Gallbladder (tissue), 1 donor: ENCODE measurements around the genes USP17L12 and USP17L22.

DNA sequence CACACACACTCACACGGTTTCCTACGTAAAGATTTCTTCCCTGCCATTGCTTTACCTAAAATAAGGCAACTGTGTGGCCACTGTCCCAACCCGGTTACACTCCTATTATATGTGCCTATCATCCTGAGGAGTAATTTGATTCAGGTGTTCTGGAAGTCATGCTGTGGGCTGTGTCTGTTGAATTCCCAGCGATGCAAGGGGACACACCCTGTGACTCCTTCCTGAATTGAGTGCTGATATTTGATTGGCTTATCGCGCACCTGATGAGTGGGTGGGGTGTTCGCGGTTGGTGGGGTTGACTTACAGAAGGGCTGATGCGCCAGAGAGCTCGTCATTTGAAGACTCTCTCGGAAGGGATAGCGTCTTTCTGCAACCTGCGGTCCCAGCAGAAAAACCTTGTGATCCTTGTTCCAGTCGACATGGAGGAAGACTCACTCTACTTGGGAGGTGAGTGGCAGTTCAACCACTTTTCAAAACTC, at the start of gene USP17L12:
USP17L12 (plus strand) TSS at position 420 of the 479 bp plus-strand sequence.
- PRO-cap, result no peak

DNA sequence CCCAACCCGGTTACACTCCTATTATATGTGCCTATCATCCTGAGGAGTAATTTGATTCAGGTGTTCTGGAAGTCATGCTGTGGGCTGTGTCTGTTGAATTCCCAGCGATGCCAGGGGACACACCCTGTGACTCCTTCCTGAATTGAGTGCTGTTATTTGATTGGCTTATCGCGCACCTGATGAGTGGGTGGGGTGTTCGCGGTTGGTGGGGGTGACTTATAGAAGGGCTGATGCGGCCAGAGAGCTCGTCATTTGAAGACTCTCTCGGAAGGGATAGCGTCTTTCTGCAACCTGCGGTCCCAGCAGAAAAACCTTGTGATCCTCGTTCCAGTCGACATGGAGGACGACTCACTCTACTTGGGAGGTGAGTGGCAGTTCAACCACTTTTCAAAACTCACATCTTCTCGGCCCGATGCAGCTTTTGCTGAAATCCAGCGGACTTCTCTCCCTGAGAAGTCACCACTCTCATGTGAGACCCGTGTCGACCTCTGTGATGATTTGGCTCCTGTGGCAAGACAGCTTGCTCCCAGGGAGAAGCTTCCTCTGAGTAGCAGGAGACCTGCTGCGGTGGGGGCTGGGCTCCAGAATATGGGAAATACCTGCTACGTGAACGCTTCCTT, at the start of gene USP17L22:
USP17L22 (plus strand) TSS at position 337 of the 620 bp plus-strand sequence.
- PRO-cap, result no peak

DNA sequence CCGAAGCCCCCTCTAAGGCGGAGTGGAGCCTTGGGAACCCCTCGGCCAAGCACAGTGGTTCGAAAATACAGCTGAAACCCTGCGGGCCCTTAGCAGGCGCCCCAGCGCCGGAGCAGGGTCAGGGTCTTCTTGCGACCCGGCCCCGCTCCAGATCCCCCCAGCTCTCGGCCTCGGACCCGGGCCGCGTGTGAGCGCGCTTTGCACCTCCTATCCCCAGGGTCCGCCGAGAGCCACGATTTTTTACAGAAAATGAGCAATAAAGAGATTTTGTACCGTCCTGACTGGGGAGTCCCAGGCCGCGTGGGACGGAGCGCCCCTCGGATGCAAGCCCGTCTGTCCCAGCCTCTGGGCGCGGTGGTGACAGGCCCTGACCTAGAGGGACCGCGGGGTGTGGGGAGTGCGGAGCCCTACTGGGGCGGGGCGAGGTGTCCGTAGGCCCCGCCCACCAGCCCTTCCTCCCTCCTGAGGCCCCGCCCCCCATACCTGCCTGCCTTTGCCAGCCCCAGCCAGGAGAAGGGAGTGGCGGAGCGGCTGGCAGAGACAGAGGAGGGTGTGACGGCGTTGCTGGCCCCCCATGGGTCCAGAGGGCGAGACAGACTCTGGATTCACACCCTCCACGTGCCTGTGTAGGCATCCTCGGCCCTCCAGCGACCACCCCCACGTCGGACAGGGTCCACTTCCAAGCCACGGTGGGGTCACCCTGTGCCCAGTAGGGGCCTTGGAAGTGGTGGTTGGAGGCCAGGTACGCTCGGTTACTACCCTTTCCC, 54.2 kb downstream of the DEFB131A start:
- PRO-cap, result no peak

DNA sequence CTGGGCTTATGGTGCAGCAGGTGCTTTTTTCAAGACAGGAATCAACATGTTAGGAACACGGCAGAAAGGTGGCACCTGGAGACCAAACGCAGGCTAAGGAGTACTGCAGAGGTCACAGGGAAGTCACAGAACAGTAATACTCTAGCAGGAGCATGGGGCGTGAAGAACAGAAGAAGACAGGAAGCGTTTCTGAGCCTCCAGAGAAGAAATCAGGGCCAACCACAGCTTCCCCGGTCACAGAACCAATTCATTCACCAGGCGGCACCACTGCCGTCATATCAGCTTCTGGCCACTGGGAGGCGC, 78.1 kb upstream of the DRD5 start:
- PRO-cap, result no peak

GRCh38 chr4:9879967-9880393, 98.5 kb downstream of the DRD5 start:
- PRO-cap, result no peak

GRCh38 chr4:10028757-10029380, 7.6 kb upstream of the SLC2A9 start:
- PRO-cap, result no peak

- PRO-cap, result no peak
Observed at GRCh38 chr4:10057358-10057646, 36.0 kb upstream of the SLC2A9 start.

DNA sequence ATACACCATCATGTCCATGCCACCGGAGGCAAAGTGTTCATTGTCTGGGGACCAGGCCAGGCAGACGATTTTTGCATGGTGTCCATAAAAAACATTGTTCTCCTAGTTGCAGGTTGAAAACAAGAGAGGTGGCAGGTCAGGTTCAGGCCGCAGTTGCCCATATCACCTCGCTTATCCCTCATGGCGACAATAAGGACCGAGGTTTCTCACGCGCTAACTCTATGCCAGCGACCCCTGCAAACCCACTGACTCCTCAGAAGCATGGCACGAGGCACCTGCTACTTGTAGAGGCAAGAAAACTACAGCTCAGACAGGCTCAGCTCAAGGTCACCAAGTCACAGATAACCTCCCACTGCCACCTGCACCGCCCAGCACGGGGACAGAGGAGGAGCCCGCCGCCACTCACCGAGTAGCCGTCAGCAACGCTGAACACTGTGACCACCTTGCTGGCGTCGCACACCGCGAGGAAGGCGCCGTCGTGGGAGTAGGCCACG, 39.2 kb downstream of the WDR1 start:
- PRO-cap, result no peak

DNA sequence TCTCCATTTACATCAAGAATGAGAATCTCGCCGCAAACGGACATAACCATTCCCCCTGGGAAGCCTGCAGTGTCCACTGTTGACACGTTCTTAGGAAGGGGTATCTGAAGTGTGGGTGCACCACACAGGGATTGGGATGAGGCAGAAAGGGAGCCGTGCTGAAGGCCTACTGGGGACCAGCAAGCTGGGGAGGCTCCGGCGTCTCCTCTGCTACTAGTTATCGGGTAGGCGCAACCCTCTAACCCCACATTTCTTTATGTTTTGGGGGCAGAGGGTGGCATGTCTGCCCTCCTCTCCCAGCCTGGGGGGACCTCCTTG, 33.4 kb downstream of the WDR1 start:
- PRO-cap, result no peak

DNA sequence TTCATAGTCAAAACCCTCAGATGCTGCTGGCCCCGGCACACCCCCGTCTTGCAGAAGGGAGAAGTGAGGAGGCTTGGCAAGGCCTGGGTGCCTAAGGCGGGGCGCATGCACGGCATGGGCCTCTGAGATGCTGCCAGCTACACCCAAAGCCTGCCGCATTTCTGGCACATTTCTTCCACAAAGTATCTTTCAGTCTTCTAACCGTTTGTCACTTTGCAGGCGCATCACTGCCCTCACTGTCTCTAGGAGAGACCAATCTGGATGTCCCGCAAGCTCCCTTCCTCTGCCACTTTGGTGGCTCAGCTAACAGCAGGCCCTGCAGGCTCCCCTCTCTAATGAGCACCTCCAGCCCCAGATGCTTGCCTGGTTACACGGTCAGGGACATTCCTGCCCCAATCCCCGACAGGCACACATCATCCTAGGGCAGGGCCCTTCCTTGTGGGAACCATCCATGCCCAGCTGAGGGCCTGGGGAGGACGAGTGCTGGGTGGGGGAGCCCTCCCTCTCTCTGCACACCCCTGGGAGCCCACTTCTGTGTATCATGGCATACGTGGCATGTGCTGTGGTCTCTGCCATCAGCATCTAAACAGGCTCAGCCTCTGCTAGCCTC, 19.4 kb downstream of the WDR1 start:
- PRO-cap, result no peak

DNA sequence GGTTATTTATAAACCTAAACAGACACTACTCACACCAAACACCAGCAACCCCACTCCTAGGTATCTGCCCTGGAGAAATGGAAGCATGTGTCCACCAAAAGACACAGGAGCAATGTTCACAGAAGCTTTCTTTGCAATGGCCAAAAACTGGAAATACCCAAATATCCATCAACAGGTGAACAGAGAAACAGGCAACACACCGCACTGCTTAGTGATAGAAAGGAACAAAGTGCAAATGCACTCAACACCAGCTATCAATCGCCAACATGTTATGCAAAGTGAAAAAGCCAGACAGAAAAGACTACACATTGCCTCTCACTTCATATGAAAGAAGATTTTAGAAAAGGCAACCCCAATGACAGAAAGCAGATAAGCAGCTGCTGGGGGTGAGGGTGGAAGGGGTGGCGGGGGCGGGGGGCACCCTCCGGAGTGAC, 10.9 kb downstream of the WDR1 start:
- PRO-cap, result no peak

- PRO-cap, result no peak
Observed at GRCh38 chr4:10113778-10115083, 2.4 kb downstream of the WDR1 start.

- PRO-cap, result no peak
Observed at GRCh38 chr4:11420351-11420976, 8.2 kb downstream of the HS3ST1 start.

DNA sequence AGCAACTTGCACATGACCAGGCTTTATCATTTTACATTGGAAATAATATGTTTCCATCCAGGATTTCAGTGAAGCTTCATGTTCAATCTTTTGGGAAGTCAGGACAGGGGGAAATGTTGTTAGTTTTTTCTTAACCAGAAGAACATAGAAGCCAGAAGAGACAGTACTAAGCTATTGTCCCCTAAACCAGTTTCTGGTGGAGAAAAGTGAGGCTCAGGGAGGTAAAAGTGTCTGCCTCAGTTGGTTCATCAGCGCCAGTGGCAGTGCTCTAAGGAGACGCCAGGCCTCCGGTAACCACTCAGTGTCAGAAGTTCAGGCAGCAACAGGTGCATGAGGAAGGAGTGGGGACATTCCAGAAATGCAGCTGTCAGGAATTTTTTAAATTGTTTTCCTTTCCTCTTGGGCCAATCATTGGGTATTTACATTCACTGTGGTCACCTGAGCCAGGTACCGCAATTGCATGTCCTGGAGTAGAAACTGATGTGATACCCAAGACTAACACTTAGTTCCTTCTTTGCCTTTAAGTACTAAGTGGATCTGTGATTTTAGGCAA, 40.1 kb upstream of the HS3ST1 start:
- PRO-cap, result no peak

- PRO-cap, result no peak
Observed at GRCh38 chr4:11624886-11625325, 196.2 kb upstream of the HS3ST1 start.

DNA sequence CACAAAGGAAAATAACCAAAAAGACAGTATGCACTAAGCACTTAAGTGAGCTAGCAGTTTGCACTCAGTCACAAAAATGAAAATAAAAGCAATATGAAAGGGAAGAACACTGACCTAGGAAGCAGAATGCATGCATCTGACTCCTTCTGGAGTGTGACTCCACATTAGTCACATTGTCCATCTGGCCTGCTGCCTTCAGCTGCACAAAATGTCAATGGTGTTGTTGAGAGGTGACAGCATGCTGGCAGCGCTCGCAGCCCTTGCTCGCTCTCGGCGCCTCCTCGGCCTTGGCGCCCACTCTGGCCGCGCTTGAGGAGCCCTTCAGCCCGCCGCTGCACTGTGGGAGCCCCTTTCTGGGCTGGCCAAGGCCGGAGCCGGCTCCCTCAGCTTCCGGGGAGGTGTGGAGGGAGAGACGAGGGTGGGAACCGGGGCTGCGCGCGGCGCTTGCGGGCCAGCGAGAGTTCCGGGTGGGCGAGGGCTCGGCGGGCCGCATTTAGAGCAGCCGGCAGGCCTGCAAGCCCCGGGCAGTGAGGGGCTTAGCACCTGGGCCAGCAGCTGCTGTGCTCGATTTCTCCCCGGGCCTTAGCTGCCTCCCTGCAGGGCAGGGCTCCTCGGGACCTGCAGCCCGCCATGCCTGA, 874.8 kb downstream of the RAB28 start:
- PRO-cap, result no peak

DNA sequence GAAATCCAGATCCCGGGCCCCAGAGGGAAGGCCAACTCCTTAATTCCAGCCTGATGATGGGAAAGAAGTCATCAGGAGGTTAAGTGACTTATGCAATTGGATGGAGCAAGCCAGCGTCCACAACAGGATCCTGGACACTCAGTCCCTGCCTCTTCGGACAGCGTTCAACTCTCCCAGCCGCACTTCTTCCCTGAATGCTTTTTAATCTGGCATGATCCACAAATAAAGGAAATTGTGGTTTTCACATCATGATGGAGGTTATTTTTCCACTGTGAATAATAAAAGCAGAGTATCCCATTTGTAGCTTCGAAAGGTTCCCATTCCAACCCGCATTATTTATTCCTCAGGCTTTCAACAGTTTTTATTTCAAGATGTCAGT, 310.1 kb downstream of the RAB28 start:
- PRO-cap, result no peak

DNA sequence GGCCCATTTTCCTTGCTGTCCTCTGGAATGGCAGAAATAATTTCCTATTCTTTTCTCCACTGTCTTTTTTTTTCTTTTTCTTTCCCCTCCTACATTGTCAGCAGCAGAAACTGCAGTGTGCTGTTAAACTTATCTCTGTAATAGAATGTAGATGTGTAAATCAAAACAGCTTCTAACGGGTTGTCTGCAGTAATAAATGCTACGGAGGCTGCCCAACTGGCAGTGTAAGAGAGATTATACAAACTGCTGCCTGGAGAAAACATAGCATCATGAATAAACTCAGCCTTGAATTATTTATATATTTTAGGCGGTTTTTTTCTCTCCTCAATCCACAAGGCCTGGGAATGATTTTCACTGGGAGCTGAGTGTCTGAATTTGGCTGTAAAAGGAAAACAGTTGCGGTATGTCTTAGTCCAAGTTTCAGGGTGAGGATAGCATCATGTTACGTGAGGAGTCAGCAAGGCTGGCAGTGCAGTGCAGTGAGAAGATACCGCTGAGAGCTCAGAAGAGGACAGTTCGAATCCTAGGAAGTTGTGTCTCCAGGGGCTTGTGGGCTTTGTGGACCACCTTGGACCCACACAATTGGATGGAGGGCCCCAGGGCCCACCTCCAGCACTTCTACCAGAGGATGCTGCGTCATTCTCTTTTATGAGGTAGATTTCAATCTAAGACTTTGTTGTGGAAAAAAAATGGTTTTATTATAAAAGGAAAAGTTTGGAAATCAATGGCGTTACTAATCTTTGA, 291.5 kb upstream of the BOD1L1 start:
- PRO-cap, result no peak

DNA sequence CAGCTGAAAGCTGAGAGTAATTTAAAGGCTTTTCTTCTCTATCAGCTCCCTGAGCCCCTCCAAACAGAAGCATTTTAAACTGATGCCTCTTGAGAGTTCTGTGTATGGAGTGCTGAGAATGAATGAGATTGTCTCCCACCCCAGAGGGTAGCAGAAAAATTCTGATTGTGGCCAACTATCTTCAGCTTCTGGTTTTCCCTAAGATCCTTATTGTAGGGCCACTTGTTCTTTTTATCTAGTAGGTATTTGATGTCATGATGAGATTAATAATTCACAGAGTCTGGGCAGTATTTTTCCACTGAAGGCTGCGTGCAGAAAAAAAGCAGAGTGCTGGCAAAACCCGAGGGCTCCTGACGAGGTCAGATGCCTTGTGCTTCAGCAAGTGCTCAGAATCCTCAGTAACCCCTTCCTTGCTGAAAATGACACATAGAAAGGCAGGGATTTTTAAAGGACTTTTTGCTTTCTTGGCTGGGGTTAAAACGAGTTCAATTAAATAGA, 363.7 kb upstream of the BOD1L1 start:
- PRO-cap, result bidirectional peak, plus-strand start at position 336 of the sequence, minus-strand start at position 206 of the sequence

DNA sequence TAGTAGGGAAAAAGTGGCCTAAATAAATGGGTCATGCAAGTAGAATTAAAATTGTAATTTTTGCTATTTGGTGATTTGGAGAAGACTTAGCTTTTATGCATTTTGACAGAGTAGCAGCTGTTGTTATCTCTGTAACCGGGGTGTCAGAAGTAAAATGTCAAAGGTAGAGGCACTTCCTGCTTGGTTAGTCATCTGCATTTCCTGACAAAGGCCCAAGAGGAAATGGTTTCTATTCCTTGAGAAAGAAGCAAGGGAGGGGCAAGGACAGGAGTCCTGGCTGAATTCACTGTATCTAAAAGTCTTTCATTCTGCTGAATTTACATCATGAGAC, 550.8 kb upstream of the BOD1L1 start:
- PRO-cap, result no peak